NCI-H460 (cell line): ENCODE data around the genes PHF11 and KCNRG.

GRCh38 chr13:49495769-49497018 is at the start of gene PHF11:
PHF11 (plus strand) TSS chr13:49495953.
RAMPAGE:
- cytosol, long total RNA = no peak
- long total RNA = no peak
- nucleus, long total RNA = no peak

DNA sequence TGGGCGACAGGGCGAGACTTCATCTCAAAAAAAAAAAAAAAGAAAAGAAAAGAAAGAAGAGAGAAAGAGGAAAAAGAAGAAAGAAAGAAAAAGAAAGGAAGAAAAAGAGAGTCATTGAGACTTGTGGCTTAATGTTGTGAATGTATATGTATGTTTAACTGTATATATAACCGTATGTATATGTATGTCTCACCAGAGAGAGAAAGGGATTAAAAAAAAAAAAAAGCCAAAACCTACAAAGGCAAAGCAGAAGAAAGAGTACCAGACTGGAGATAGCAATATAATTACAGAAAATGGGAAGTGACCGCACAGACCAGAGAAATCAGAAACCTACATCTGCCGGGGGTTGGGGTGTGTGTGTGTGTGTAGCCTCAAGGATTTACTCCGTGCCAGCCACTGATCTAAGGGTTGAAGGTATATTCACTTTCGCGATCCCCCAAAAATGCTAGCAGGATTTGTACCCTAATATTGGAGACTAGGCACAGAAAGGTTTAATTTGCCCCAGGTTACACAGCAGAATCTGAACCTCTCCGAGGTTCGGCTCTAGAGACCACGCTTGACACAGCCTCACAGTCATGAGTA is 14.7 kb downstream of the ARL11 start:
RAMPAGE:
- cytosol, long total RNA = no peak
- long total RNA = no peak
- nucleus, long total RNA = no peak

DNA sequence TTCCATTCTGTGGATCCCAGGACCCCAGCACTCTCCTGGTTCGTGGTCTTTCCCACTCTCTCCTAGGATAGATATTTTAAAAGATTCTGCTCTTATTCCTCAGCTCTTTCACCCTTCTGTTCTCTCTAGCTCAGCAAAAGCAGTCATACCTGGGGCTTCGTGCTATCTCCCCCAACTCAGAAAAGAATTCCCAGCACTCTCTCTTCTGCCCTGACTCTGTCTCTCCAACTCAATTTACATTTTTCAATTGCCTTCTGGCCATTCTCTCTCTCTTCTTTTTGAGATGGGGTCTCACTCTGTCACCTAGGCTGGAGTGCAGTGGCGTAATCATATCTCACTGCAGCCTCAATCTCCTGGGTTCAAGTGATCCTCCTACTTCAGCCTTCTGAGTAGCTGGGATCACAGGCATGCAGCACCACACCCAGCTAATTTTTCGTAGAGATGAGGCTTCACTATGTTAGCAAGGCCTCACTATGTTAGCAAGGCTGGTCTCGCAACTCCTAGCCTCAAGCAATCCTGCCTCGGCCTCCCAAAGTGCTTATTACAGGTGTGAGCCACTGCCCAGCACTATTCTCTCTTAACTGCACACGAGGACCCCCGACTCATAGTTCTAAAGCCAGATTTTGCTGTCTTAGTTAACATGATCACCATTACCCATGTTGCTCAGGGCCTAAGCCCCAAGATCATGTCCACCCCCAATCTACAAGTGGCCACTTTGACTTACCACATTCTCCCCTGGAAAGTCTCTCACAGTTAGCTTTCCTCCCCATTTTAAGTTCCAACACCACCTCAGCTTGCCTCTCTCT is 4.5 kb downstream of the EBPL start:
RAMPAGE:
- cytosol, long total RNA = no peak
- long total RNA = no peak
- nucleus, long total RNA = no peak

RAMPAGE:
- cytosol, long total RNA = no peak
- long total RNA = no peak
- nucleus, long total RNA = no peak
These were observed at the start of gene KCNRG for GRCh38 chr13:50015126-50015605. KCNRG (plus strand) TSS chr13:50015444.

DNA sequence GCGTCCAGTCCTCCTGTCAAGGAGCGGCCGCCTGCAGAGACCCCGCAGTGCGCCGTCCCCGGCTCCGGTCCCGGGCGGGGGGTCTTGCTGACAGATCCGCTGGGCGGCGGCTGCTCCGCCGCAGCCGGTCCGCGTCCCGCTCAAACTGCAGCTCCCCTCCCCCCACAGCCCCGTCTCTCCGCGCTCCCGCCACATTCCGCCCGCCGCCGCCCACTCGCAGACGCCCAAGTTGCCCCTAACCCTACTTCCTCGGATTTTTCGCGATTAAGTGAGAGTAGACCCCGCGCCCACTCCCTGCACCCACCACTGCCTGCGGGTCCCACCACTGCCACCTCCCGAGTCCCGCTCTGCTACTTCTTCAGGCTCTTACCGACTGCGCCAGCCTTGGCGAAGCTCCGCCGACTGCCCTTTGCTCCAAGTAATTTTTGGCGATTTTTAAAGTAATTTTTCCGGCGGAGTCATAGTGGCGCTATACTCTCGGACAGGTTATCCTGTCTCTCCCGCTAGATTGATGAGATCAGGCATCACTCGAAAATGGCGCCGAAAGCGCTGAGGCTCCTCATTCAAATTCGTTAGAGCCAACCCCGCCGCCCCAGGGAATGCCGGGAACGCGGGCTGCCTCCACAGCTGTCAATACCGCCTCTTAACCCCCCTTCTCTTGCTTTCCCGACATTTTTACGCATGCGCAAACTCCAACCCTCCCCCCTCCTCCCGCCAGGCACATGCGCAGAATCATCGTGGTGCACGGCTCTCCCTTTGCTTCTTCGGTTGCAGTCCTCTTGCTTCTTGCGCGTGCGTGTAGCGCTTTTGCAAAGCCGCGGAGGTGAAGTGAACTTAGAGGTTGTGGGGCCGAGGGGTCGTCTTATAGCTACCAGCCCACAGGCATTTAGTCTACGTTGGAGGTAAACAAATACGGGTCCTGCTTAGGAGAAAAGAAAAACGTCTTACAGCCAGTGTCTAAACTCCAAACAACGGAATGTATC is 66.5 kb downstream of the KCNRG start:
RAMPAGE:
- cytosol, long total RNA = start-site peak on the plus strand centred at position 785 of the sequence, 112 bp wide, 446 and 656 reads in 2 replicates
- long total RNA = start-site peak on the plus strand centred at position 807 of the sequence, 68 bp wide, 404 and 958 reads in 2 replicates
- nucleus, long total RNA = start-site peak on the minus strand centred at position 517 of the sequence, 32 bp wide, 150 and 32 reads in 2 replicates; start-site peak on the plus strand centred at position 781 of the sequence, 69 bp wide, 402 and 27 reads in 2 replicates

DNA sequence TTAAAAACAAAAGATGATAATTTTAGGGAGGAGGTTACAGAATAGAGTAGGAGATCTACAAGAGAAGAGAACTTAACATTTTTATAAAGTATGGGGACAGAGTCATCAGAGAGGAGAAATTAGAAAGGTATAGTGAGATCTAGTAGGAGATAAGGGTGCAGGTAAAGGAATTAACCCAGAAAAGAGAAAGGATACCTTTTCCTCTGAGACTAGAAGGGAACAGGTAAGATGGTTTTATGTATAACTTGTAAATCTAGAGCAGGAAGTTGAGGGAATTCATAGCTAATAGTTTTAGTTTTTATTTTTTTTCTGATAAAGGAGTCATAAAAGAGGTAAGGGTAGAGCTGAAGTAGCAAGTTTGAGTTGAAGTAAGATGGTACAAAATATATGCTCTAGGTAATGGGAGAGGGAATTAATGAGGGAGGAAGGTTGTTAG is 77.5 kb downstream of the KCNRG start:
RAMPAGE:
- cytosol, long total RNA = no peak
- long total RNA = no peak
- nucleus, long total RNA = no peak

DNA sequence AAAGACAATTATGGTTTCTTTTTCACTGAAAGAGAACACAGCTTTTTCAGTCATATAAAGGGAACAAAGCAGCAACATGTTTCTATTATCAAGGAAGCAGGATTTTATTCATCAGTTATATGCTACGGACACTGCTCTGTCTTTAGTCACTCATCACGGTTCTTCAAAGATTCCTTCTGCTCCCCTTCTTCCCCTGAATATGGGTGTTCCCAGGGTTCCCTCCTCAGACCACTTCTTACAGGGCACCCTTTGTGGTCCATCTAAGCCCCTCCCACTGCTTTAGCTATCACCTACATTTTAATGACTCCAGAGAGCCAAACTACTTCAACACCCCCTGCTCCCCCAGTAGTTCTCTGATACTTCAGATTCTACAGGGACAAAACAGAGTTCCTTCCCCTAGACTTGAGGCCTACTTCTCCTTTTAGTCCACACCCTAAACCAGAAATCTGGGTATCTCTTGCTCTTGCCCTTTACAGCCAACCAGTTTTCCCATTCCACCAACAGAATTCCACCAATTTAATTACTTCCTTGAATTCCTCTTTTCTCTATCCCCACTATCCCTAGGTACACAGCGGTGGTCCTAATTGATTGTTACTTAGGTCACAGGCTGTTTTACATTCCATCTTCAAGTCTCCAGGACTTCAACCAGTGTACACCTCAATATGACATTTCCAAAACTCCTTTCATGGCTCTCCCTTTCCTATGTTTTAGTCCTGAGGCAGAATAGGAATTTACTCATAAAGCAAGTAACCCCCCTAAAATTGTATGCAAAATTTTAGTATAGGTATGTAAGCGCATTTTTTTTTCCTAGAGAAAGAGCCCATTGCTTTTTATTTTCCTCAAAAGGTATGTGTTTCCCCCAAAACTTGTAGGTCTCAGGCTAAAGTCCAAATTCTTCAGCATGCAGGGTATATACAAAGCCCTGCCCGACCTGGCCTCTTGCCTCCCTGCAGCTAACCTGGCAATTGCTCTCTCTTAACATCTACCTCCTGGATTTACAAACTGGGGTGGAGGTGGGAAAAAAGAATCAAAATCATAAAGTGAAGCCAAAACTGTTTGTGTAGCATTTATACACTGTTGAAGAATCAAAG is 107.4 kb downstream of the KCNRG start:
RAMPAGE:
- cytosol, long total RNA = no peak
- long total RNA = no peak
- nucleus, long total RNA = no peak

DNA sequence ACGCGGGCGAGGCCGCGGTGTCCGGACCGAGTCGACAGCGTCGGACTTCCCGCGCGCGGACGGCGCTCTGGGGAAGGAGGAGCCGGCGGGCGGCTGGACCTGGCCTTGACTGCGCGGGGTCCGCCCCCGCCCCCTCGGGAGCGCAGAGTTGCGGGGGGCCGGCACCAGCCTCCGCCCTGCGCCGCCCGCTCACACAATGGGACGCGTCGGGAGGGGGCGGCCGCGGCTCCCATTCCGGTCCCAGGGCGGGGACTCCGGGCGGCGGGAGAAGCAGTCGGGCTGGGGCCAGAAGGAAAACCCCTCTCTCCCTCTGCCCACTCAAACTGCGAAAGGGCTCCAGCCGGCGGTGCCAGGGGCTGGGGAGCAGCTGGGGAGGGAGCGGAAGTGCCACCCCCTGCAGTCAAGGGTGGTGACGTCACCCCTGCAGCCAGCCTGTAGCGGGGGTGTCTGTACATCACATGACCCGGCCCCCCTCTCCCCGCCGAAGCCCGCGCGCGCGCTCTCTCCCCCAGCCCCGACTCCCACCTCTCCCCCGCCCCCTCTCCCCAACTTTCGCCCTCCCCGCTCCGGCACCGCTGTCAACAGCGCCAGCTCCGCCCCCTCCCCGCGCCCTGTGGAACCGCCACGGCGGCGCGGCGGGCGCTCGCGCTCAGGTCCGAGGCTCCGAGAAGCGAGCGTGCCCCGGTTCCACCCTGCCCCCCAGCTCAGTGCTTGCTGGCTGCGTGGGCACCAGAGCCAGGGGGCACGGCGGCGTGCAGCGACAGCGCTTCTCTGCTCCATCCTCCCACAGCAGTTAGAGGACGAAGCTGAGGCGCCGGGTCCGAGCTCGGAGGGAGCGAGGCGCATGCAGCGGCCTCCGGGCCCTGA is 109.1 kb downstream of the KCNRG start:
RAMPAGE:
- cytosol, long total RNA = no peak
- long total RNA = no peak
- nucleus, long total RNA = no peak

DNA sequence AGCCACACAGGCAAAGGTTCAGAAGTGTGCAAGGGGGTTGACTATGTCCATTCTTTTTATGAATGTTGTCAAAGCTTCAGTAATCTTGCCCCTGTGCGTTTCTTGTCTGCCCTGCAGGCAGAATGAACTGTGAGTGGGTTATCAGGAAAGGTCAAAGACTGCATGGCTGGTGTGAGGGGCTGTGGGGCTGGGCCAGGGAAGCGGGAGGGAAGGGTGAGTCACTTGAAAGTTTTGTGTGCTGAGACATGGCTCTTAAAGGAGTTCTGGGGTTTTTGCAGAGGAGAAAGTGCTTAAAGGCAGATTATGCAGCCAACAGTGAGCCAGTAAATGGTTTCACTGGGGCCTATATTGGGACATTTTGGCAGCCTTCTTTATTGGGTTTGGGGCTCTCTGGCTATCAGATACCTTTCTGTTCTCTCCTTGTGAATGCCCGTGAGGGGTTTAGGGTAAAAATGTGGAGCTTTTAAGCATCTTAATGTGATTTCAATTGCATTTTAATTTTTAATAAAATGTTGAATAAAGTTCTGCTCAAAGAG is 396.2 kb downstream of the KCNRG start:
RAMPAGE:
- cytosol, long total RNA = no peak
- long total RNA = no peak
- nucleus, long total RNA = no peak

DNA sequence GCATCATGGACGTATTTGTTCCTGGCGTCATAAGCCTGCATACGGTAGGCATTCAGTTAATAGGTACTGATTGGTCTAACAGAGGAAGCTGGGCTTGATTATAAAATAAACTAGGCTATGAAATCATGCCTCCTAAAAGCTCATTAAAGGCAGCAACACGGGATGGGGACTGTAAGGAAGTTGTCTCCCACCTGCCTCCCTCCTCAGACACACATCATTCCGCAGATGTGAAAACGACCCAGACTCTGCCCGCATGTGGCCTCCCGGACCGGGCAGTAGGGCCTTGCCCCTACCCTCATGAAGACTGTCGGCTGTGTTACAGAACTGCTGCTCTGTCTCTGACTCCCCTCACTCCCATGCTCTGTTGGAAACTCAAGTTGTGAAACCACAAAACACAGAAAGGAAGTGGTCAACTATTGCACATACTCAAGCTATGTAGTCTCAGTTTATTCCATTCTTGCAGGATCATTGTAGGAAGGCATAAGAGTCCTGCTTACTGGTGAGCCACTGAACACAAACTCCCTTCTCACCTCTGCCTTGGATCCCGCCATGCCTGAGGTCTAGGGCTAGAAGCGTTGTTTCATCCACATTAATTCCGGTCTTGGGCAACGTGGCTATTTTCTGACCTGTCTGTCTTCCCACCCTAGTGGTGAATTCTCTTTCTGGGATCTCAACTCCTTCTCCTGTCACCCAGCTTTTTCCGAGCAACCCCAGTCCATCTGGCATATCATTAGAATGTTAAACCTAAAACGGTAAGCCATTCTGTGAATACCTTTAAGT is 129.6 kb downstream of the DLEU7 start:
RAMPAGE:
- cytosol, long total RNA = no peak
- long total RNA = no peak
- nucleus, long total RNA = no peak

DNA sequence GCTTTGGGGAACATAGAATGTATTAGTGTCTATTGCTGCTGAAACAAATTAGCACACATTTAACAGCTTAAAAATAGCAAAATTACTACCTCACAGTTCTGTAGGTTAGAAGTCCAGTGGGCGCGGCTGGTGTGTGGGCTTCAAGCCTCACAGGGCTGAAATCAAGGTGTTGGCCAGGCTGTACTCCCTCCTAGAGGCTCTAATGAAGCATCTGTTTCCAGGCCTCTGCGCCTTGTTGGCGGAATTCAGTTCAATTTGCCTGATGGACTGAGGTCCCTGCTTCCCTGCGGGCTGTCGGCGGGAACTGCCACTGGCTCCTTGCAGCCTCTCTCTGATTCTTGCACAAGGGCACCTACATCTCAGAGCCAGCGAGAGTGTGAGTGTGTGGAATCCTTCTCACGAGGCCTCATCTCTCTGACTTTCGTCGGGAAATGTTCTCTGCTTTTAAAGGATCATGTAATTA is 128.7 kb downstream of the DLEU7 start:
RAMPAGE:
- cytosol, long total RNA = no peak
- long total RNA = no peak
- nucleus, long total RNA = no peak

DNA sequence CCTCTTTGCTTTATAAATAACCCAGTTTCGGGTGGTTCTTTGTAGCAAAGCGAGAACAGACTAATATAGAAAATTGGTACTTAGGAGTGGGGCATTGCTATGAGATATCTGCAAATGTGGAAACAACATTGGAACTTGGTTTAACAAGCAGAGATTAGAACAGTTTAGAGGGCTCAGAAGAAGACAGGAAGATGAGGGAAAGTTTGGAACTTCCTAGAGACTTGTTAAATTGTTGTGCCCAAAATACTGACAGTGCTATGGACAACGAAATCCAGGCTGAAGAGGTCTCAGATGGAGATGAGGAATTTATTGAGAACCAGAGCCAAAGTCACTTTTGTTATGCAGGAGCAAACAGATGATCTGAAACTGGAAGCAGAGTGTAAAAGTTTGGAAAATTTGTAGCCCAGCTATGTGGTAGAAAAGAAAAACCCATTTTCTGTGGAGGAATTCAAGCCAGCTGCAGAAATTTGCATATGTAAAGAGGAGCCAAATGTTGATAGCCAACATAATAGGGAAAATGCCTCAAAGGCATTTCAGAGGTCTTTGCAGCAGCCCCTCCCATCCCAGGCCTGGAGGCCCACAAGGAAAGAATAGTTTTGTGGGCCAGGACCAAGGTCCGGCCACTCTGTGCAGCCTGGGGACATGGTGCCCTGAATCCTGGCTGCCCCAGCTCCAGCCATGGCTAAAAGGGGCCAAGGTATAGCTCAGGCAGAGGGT is 53.0 kb upstream of the FAM124A start:
RAMPAGE:
- cytosol, long total RNA = no peak
- long total RNA = no peak
- nucleus, long total RNA = no peak

RAMPAGE:
- cytosol, long total RNA = no peak
- long total RNA = no peak
- nucleus, long total RNA = no peak
These were observed 34.8 kb downstream of the SERPINE3 start for GRCh38 chr13:51374046-51374918.

GRCh38 chr13:51406155-51406833 is 46.5 kb downstream of the INTS6 start:
RAMPAGE:
- cytosol, long total RNA = no peak
- long total RNA = no peak
- nucleus, long total RNA = no peak

DNA sequence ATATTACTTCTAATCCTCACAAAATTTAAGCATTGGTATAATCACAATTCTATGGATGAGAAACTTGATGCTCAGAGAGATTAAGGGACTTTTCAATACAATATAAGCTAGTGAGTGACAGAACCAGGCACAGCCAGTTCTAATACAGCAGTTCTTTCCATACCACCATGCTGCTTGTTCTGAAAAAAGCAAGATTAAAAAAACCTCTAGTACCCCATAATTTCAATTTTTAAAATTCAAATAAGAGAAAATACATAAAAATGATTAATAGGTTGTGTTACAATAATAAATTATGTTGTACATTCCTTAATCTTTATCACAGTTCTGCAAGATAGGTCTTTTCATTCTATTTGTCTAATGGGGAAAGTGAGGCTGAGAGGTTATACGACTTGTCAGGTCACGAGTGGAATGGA is 11.8 kb downstream of the INTS6 start:
RAMPAGE:
- cytosol, long total RNA = no peak
- long total RNA = no peak
- nucleus, long total RNA = no peak

DNA sequence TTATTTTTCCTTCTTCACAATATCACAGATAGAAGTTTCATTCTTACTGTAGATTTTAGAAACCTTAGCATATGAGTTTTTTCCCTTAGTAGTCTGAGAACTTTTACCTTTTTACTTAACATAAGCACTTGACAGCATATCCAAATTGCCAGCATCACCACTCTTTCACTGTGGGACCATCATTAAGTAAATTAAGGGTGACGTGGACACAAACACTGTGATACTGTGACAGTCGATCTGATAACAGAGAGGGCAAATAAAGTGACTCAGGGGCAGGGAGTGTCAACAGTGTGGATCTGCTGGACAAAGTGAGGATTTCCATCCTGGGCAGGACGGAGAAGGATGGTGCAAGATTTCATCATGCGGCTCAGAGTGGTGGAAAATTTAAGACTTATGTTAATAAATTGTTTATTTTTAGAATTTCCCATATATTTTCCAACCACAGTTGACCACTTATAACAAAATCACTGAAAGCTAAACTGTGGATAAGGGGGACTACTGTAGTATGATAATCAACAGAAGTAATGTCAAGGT is 60.0 kb upstream of the WDFY2 start:
RAMPAGE:
- cytosol, long total RNA = no peak
- long total RNA = no peak
- nucleus, long total RNA = no peak

DNA sequence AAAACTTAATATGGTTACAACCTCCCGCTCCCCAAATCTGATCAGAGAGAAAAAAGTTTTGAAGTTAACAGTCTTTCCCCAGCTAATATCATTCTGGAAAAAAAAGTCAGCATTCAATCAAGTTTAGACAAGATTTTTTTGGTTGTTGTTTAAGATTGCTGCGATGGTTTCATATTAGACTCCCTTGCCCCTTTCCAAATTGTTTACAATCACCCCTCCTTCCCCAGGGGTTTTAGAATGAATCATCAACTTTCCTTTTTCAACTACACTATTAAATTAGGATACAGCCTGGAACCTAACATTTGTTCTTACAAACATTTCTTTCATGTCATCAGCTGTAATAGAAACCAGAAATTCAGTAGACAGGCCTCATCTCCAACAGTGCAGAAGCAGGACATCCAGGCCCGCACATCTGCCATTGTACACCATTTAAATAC is 44.4 kb upstream of the WDFY2 start:
RAMPAGE:
- cytosol, long total RNA = no peak
- long total RNA = no peak
- nucleus, long total RNA = no peak

DNA sequence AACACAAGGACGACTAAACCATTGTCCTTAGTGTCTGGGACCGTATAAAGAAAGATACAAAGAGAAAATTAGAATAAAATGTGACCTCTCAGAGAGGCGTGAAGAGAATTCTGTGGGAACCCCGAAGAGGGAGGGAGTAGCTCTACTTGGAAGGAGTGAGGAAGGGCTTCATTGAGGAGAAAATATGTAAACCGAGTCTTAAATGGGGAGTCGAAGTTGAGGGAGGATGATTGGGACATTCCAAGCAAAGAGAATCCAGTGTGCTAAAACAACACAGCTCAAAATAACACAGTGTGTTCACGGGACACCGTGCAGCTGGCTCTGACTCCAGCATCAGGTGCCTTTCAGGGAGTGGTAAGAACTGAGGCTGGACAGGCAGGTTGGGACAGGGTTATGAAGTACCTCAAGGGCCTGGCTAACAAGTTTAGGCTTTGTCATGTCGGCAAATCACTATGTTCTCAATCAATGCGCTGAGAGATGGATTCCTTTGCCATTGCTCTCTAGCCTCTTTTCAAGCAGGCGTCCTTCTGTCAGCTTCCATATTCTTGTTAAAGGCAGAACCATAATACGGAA is 27.6 kb upstream of the WDFY2 start:
RAMPAGE:
- cytosol, long total RNA = no peak
- long total RNA = no peak
- nucleus, long total RNA = no peak

GRCh38 chr13:51576902-51577200 is 7.4 kb upstream of the WDFY2 start:
RAMPAGE:
- cytosol, long total RNA = no peak
- long total RNA = no peak
- nucleus, long total RNA = no peak

GRCh38 chr13:51793693-51794538 is 10.0 kb downstream of the DHRS12 start:
RAMPAGE:
- cytosol, long total RNA = no peak
- long total RNA = no peak
- nucleus, long total RNA = no peak